Brain (tissue), 1 donor: ENCODE measurements around a stretch of chr17.

- RRBS, result 8% methylated on average over 7 of the region's 57 CpGs
Observed at GRCh38 chr17:44005551-44006262, 1.3 kb downstream of the NAGS start.

DNA sequence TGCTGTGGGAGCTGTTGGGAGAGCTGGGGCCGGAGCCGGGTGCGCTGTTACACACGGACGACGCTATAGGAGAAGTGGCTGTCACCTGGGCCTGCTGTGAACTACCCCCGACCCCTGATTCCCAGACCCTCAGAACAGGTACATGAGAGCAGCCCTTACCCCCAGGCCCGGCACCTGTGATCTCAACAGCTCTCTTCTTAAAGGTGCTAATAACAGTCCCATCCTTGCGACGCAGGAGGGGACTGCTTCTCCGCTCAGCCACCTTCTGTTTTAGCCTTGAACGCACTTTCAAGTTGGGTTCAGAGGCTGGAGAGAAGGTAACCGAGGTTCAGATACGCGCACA is 21.7 kb downstream of the G6PC3 start:
- RRBS, result no CpG with 5 or more reads among the region's 15 CpGs

- RRBS, result no CpG with 5 or more reads among the region's 12 CpGs
Observed at GRCh38 chr17:44120839-44121970, 2.2 kb downstream of the HDAC5 start.

DNA sequence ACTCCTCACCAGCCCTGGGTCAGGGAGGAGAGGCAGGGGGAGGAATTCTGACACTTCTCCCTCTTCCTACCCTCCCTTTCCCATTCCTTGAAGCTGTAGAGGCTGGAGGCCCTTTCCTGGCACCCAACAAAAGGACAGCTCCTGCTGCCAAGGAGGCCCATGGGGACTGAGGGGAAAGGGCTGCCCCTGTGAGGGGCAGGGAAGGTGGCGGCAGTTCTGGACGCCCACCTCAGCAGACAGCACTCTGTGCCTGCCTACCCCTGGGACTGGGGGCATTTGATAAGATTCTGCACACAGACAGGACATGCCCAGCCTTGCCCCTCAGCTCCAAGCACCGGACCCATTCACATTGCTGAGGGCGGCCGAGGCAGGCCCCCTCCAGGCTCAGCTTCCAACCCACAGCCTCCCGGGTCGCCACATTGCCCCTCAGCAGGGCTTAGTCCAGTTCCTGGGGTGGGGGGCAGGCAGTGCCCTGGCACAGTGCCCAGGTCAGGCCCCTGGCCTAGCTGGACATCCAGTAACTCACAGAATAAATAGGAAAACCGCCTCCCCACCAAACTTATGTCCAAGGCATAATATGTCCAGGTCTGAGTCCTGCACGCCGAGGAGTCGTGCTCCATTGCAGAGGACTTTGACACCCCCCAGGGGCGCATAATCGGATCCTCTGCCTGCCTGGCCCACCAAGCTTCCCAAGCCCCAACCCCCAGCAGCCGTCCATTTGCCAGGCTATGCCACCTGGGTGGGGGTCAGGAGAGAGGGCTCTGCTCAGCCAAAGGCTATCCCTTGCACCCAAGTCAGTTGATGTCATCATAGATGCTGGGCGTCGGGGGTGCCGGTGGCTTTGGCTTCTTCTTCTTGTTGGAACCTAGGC is 6.0 kb downstream of the ATXN7L3 start:
- RRBS, result 95% methylated on average over 3 of the region's 17 CpGs

DNA sequence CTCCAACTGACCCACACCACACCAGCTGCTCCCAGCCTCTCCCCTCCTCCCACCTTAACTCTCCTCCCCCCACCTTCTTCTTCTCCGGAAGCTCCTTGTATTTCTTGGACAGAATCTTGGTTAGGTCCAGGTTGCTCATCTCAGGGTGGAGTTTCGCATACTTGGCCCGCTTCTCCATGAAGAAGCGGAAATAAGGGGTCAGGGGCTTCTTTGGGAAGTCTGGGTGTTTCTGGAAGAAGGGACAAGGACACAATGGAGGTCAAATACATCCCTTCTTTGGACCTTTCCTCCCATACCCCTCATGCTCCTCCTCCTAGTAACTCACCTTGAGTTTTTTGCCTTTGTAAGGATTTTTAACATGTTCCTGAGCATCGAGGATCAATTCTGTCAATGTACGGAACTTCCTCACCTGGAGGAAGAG is 3.9 kb downstream of the UBTF start:
- RRBS, result no CpG with 5 or more reads among the region's 6 CpGs

- RRBS, result 3% methylated on average over 3 of the region's 25 CpGs
Observed at GRCh38 chr17:44220286-44220547, 742 bp upstream of the UBTF start.

GRCh38 chr17:44223479-44224113 is 4.1 kb upstream of the UBTF start:
- RRBS, result no CpG with 5 or more reads among the region's 8 CpGs

GRCh38 chr17:44280082-44280839 is 12.3 kb upstream of the SLC4A1 start:
- RRBS, result no CpG with 5 or more reads among the region's 15 CpGs

DNA sequence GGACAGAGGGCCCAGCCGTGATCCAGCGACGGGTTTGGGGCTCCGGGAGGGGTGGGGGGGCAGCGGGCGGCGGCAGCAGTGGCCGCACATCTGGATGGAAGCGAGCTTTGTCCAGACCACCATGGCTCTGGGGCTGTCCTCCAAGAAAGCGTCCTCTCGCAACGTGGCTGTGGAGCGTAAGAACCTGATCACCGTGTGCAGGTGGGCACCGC is 244 bp downstream of the RUNDC3A start:
- RRBS, result under 1% methylated on average over 4 of the region's 15 CpGs

DNA sequence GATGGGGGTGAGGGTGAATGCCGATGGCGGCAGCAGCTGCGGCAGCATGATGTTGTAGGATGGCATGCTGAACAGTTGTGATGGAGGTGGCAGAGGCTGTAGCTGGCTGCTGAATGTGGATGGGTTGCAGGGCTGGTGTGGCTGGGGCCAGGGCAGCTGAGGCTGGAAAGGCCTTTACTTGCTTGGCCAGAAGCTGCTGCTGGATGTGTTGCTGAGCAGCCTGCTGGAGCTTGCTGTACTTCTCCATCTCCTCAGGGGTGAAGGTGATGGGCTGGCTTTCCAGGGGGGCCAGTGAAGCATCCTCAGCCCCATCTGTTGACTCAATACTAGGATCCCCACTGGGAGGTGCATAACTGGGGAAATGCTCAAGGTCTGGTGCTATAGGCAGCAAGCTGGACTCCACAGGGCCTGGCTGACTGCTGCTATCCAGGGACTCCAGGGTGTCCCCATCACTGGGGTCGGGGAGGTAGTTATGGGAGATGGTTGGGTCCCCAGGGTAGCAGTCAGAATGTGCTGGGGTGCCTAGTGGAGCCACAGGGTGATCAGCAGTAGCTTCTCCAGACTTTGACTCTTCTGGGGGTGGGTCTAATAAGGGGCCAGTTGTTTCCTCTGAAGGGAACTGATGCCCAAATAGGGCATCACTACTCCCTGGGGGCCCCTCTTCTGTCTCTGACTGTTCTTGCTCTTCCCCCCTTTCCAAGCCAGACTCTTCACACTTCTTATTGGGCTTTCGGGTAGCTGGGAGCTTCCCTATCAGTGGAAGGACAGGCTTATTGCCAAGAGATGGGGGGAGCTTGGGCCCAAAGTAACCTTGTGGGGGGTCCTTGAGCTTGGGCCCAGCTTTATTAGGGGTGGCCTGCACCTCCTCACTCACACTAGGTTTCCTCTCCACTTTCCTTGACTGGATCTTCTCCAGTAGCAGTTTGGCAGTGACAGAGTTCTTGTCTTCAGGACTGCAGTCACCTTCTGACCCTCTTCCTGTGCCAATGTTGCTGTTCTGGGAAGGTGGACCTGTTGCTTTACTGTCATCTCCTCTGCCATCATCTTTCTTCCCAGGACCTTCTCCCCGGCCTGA is 8.8 kb upstream of the ITGA2B start:
- RRBS, result no CpG with 5 or more reads among the region's 6 CpGs

- RRBS, result no CpG with 5 or more reads among the region's 2 CpGs
Observed at GRCh38 chr17:44461748-44461947, 41.6 kb downstream of the GPATCH8 start.

GRCh38 chr17:44627681-44628119 is 28.6 kb upstream of the MEIOC start:
- RRBS, result no CpG with 5 or more reads among the region's 7 CpGs

GRCh38 chr17:44678203-44678431 is 11.5 kb downstream of the CCDC43 start:
- RRBS, result no CpG with 5 or more reads among the region's 1 CpG

GRCh38 chr17:44757569-44757991 is 1.2 kb upstream of the ADAM11 start:
- RRBS, result no CpG with 5 or more reads among the region's 6 CpGs

DNA sequence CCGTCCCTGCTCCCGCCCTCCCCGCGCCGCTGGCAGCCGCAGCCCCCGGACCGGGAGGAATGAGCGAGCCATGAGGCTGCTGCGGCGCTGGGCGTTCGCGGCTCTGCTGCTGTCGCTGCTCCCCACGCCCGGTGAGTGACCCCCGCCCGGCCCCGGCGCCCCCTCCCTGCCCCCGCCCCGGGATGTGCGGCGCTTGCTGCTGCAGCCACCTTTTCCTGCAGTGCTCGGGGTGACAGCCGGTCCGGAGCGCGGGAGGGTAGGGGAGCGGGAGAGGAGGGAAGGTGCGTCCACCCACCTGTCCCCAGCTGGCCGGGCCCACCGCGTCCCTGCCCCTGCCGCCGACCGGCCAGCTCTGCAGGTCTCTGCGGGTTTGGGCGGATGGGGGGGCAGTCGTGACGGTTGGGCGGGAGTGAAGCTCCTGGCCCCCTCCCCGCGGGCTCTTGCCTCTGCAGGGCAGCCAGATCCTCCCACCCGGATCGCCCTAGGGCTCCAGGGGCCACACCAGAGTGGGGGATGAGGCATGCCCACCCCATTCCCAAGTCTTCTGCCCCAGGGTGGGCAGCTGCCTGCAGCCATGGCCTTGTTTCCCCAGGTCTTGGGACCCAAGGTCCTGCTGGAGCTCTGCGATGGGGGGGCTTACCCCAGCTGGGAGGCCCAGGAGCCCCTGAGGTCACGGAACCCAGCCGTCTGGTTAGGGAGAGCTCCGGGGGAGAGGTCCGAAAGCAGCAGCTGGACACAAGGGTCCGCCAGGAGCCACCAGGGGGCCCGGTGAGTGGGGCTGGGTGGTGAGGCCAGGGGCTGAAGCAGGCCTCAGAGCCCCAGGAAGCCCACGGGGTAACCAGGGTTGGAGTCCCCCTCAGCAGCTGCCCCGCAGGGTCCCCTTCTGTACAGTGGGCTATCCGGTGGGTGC is 597 bp downstream of the ADAM11 start:
- RRBS, result 7% methylated on average over 31 of the region's 57 CpGs

DNA sequence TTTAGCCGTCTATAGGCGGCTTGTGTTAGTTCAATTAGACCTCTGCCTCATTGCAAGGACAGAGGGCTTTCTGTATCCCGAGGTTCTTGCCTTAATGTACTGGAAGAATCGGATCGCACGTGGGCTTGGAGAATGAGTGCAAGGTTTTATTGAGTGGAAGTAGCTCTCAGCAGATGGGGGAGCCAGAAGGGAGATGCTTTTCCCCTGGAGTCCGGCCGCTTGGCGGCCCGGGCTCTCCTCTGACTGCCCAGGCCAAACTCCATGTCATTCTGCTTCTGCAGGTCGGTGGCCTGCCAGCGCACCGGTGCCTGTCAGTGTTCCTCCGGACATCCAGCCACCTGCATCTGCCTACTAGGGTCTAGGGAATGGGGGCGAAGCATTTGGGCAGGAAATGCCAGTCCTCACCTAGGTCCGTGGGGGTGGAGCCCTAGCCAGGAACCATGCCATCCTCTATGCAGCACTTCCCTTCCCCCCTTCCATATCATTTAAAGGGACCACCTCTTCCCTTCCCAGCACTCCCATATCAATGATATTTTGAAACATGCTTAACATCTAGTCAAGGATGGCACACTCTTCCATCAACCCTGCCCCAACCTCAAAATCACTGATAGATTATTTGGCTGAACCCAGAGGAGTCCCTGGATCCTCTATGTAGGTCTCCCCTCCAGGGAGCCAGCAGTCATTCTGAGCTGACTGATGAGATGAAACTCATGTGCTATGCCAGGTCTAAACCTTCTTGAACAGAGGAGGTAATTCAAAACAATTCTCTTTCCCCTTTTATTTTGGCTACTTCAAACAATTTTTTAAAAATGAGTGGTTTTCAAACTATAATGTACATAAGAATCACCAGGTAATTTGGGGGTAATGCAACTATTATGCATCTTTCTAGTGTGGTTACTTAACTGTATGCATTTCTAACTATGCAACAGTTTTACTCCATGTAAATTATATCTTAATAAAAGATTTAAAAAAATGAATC is 34.0 kb downstream of the GJC1 start:
- RRBS, result 47% methylated on average over 3 of the region's 16 CpGs

DNA sequence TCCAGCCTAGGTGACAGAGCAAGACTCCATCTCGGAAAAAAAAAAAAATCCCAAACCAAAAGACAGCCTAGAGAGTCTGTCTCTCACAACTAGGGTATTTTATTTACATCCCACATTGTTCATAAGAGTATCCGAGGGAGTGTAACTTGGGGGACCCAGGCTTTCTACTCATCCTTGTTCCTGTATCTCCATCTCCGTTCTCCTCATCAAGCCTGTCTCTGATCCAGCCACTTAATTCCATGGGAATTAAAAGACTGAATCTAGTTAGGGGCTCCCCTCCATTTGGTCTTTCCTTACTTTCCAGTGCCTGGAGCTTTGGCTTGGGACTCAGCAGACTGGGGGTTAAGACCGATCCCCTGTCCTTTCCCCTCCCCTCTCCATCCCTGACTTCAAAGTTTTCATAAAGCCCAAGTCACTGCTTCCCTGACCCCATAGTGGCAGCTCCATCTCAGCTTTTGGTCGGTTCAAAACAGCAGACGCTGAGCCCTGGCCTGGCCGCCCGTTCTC is 1.7 kb upstream of the HIGD1B start:
- RRBS, result no CpG with 5 or more reads among the region's 8 CpGs

- RRBS, result no CpG with 5 or more reads among the region's 10 CpGs
Observed at GRCh38 chr17:44921075-44921814, 5.9 kb upstream of the GFAP start.

GRCh38 chr17:45093556-45093779 is 32.4 kb downstream of the NMT1 start:
- RRBS, result no CpG with 5 or more reads among the region's 4 CpGs